Frontal cortex (tissue), 2 donors: ENCODE measurements around a stretch of chr14.

DNA sequence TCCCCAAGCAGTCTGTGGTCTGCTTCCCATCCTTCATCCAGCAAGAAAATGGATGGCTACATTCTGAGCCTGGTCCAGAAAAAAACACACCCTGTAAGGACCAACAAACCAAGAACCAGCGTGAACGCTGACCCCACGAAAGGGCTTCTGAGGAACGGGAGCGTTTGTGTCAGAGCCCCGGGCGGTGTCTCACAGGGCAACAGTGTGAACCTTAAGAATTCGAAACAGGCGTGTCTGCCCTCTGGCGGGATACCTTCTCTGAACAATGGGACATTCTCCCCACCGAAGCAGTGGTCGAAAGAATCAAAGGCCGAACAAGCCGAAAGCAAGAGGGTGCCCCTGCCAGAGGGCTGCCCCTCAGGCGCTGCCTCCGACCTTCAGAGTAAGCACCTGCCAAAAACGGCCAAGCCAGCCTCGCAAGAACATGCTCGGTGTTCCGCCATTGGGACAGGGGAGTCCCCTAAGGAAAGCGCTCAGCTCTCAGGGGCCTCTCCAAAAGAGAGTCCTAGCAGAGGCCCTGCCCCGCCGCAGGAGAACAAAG lies 7.9 kb downstream of the DACT1 start:
- RAMPAGE, long total RNA: no peak

DNA sequence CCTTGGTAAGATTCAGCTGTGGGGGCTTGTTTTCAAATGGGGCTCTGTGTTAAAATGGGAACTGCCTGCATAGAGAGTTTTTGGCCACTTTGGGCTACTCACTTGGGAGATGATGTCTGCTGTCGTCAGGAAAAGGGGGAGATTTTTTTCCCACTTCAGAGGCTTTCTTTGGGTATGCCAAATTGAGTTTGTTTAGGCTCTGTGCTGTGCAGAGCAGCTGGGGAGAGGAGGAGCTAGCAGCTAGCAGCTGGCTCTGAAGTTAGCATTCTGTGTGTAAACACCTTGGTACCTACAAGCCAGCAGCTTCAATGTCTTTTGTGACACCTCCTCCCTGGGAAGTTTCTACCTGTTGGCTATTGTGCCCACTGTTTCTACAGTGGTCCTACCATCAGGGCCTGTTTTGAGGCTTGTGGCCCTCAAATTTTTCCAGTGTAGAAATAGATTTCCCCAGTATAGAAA lies 117.8 kb downstream of the DACT1 start:
- RAMPAGE, long total RNA: no peak

GRCh38 chr14:59269128-59269882 lies 80.8 kb downstream of the DAAM1 start:
- RAMPAGE, long total RNA: no peak

DNA sequence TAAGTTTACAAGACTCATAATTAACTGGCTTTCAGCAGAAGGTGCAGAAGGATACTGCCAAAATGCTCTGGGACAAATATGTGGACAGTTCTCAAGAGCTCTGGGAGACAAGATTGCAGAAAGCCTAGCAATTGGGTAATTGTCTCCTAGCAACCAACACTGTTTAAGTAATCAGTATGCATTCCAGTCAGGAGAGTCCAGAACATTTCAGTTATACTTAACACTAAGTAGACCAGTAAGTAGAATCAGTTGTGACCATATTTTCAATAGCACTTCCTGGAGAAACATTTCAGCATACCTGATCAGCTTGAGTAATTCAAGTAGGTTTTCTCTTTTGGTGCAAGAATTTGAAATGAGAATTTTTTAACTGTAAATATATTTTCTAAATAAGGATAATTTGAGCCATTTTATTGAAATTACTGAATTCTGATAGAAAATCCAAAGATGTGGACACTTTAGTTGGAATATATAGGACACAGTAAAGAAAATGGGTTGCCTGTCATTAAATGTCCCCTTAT lies 131.3 kb downstream of the GPR135 start:
- RAMPAGE, long total RNA: no peak

DNA sequence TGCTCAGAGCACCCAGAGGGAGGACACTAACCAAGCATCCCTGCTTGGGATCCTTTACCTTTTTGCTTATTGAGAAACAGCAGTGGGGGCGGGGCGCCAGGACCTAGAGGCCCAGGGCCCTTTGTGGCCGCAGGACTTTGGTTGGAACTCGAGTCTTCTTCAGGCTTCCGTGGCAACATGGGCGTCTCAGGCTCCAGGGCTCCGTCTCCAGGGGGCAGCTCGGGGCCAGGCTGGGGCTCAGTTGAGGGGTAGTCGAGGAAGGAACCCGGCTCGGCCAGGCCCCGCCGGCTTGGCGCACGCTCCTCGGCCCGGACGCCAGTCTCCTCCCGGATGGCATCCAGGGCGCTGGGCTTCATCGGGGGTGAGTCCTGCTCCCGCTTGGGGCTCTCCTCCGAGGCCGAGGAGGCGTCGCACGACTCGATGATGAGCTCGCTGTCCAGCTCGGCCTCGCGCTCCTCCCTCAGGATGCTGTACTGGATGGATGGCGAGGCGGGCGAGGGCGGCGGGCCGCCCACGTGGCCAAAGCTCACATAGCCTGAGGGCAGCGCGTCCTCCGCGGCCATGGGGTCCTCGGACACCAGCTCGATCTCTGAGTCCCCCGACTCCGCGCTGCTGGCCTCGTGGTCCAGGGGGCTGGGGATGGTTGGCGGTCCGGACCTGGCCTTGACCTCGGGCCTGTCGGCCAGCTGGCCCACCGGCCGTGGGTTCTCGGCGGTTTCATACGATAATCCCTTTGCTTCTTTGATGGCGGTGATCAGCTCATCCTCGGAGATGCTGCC lies 143.5 kb downstream of the RTN1 start:
- RAMPAGE, long total RNA: no peak

GRCh38 chr14:60244998-60245529 lies 4.0 kb upstream of the PPM1A start:
- RAMPAGE, long total RNA: no peak

DNA sequence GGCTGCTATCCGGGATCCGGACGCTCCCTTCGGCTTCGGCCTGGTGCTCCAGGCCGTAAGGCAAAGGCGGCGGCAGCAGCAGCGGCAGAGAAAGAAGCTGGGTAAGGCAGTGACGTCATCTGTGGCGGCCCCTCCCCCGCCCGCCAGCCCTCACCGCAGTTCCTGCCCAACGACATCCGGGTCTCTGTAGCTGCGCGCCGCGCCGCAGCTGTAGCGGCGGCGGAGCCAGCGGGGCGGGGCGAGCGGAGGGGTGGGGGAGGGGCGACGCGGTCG lies 163 bp upstream of the PPM1A start:
- RAMPAGE, long total RNA: no peak

DNA sequence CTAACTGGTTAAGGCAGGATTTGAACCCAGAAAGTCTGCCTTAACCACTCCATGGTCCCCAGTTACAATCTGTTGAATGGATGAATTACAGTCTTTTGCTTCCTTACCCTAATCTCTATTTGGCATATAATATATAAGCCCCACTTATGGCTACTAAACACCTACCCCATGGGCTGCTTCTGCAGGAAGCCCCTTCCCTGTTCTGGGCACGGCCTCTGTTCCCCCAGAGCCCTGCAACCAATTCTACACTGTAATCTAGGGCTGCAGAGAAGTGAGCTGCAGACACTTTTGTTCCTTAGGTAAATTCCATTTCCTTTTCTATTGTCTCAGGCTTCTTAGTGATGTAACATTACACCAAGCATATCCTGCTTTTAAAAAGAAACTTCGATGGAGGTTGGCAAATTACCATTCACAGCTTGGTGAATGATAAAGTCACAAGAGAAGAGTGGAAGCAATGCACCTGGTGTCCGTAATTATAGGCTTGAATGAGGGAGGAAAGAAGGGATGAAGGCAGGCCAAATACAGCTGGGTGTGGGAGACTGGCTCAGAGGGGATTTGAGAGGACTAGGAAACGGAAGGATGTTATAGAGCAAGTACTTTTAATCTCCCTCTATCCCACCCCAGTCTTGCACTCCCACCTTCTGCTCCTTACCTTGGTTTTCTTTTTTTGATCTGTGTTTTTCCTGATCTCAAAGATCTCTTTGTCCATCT lies 68.5 kb downstream of the PPM1A start:
- RAMPAGE, long total RNA: no peak

DNA sequence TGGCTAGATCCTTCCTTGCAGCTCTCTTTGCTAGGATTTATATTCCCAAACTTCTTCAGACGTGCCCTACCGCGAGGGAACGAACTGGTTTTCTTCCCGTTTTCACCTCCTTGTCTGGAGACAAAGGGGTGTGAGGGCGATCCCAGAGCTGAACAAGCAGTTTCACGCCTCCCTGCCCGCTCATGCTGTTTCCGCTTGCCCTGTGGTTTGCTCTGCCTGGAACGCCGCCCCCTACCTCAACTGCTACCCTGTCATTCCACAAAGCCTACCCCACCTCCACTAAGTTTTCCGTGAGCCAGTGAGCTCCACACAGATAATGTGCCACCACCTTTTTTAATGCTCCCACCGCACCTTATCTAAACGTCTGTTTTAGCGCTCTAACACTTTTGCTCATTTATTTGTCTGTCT lies 7.1 kb downstream of the SIX6 start:
- RAMPAGE, long total RNA: no peak

DNA sequence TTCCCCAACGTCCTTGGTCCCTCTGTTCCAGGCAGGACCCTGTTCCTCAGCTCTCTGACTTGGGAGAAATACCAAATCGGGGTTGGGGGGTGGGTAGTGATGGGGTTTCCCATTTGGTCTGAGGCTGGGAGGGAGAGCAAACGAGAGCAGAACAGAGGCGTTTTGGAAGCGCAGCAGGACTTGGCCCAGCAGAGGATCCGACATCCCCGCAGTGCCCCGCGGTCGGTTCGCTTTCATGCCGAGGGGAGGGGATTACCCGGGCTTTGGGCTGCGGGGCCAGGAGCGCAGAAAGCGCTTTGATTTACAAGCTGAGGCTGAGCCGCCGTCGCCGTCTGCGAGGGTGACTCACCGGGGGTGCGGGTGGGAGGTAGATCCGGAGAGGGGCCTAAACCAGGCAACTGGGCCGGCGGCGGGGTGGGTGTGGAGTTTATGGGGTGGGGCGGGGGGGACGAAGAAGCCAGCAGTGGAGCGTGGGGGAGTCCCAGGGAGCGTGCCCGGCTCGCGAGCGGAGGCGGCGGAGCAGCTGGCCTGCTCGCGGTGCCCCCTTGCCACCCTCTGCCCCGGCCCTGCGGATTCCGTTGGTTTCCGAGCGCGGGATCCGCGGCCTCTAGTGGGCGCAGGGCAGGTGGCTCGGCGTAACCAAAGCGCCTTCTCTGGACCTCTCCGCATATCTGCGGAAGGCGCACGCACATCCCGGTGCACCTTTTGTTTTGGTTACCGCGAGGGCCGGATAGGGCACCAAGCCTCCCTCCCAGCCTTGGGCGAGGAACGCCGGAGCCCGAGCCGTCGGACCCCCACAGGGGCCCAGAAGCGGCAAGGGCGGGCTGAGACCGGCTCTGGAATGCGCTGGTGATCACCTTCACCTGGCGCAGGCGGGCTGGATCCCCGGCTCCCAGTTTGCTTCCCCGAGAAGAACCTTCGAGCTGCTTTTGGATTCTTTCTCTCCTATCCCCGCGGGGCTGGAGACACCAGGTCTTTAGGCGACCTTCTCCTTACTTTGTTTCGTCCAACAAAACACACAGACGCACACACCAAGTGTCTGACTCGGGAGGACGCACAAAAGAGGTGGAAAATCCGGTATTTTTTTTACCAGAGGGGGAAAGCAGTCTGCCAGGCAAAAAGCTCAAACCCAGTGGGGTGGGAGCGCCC lies 2.6 kb downstream of the SIX4 start:
- RAMPAGE, long total RNA: no peak

DNA sequence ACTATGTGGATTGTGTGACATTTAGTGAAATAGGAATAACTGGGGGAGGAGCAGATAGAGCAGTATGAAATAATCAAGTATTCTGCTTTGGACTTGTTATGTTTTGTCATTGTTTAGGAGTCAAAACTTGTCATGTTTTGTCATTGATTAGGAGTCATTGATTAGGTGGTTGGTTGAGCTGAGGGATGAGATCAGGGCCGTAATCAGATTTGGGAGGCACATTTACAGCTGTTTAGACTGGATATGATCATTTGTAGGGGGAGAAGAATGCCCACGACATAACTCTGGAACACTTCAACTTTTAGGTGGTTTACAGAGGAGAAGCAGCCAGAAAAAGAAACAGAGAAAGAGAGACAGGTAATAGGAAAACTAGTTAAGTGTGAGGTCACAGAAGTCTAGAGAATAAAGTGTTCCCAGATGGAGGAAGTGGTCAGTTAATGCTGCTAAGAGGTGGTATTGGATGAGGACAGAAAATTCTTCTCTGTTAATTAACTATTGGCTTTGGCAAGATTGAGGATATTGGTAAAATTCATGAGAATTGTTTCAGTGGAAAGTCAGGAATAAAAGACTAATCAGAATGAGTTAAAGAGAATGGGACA lies 40.3 kb downstream of the MNAT1 start:
- RAMPAGE, long total RNA: no peak

DNA sequence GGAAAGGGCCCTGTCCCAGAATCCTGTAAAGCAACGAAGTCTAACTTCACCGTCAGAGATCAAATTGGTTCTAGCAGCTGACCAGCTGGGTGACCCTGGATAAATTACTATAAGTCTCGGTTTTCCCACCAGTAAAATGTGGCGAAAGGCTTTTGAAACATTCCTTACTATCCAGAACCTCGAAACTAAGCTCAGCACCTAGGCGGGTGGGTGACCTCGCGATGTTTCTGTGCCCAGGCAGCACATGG lies 309 bp downstream of the TRMT5 start:
- RAMPAGE, long total RNA: no peak

DNA sequence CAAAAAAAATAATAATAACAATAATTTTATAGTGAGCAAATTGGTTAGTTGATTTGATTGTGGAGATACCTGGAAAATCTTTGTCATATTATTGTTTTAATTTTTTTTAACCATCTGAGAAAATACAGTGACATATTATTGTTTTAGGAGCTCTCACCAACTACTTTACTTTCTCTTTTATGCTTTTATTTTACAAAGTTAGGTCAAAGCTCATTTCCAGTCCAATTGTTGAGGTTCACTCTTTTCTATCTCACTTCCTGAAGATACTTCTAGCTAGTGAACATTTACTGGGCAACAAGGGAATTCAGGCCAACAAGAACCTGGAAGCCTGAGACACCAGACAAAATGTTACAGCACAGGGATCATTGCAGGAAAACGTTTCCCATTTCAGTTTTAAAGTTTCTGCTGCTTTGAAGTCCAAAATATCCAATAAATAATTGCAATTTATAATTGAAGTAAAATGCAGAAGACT lies 3.9 kb downstream of the TMEM30B start:
- RAMPAGE, long total RNA: no peak

DNA sequence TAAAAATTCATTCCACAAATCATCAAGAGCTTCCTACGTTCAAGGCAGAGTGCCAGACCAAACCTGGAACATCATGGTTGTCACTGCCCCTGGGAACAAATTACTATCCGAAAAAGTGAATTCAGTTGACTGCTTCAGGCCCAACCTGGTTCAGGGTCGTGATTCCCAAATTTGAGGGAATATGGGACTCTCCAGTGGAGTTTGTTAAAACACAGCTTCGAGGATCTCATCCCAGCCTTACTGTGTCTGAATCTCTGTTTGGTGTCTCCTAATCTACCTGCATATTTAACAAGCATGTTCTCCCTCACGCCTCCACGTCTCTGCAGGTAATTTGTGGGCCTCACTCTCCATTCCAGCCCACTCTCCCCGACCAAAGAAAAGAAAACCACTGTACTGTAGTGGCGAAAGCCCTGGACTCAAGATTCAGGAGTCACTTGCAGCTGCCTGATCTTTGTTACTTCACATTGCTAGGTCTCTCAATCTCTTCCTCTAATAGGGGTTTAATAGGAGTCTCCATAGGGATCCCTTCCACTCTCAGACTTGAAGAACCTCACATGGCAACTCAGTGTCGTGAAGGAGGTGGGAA lies 1.8 kb downstream of the TMEM30B start:
- RAMPAGE, long total RNA: no peak

DNA sequence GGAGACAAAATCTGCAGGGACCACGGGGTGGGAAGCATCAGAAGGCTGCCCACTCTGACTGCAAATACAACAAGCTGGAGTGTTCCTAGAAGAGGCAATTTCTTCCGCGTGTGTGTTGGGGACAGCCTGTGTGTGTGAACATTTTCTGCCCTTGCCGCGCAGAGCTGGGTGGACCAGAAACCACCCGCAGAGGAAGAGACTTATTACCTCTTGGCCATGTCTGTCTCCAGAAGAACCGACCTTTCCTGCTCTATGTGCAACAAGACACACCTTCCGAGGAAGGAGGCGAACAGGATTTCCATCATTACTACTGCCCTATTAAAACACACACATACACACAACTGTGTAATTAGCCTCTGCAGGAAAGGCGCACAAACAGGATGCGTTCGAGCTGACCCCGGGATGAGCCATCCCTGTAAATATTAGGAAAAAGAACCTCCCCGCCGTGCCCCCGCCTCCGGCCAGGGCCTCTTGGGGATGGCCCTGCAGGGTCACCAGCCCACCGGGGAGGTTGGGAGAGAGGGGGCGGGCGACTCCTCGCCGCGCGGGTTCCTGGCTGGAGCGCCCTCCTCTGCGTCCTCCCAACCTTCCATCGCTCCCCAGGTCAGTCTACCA lies 550 bp upstream of the PRKCH start:
- RAMPAGE, long total RNA: no peak

DNA sequence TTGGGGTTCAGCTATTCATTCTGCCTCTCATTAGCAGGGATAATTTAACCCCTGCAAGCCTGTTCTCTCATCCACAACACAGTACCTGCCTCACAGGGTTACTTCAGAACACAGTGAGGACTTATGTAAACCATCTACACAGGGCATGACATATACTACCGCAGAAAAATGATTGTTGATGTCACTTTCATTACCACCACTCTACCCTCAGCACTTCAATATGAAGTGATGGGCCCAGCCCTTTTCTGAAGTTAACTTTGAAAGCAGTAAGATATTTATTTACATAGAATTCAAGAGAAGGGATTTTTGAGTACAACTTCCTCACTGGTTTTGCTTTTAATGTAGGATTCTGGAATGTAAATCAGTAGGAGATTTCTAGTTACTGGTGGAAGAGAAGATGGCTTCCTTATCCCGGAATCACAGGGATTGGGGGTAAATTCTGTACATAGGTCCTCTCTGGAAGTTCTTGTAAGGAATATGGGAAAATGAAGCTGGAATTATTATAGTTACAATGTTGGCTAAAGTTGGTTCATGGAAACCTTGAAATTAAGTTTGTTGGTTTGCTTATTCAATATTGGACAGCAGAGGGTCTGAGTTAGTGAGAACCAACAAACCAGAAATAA lies 14.7 kb downstream of the PRKCH start:
- RAMPAGE, long total RNA: no peak

- RAMPAGE, long total RNA: no peak
Observed at GRCh38 chr14:61365414-61366254, 44.3 kb downstream of the PRKCH start.

GRCh38 chr14:61386128-61386594 lies 64.8 kb downstream of the PRKCH start:
- RAMPAGE, long total RNA: no peak

GRCh38 chr14:61438517-61439388 lies 117.4 kb downstream of the PRKCH start:
- RAMPAGE, long total RNA: no peak

DNA sequence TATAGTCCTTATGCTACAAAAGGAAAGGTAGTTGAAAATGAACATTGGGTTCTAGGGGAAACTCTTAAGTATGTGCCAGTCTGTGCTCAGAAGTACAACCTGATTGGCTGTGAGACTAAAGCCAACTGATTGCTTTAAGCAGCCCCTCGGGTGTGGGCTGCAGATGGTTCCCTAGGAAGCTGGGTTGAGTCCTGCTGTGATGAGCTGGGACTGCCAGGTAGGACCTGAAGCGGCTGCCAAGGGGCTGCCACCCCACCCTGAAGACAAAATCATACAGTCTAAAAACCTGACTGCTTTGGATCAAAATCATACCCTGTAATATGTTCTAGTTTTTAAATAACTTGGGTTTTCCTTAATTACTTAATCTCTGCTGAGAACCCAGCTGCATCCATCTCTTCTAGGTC lies 147.9 kb downstream of the PRKCH start:
- RAMPAGE, long total RNA: no peak